Endometrial microvascular endothelial cells (primary cell): ENCODE measurements around a stretch of chr17.

DNA sequence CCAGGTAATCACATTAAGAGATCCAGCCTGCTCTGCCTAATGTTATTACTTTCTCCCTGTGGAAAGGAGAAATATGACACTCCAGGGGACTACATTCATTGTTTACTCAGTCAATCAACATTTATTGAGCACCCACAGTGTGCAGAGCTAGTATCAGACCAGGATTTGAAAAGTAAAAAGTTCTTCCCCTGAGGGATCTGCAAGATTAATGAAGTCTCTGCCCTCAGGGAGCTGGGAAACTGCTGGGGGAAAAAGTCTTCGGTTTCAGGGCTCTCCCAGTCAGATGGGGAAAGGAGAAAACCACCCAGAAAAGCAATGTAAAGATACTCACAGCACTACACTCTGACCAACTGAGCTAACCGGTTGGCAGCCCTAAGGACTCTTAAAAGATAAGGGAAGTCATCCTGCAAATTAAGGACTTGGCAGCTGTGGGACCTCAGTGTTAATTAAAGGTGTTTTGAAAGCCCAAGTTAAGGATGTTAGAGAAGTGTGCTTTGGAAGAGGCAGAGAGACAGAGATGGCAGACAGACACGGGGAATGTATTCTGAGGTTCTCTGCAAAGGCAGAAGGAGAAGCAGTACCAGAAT, 23.3 kb upstream of the ATP5MC1 start:
- RAMPAGE, long total RNA = no peak

DNA sequence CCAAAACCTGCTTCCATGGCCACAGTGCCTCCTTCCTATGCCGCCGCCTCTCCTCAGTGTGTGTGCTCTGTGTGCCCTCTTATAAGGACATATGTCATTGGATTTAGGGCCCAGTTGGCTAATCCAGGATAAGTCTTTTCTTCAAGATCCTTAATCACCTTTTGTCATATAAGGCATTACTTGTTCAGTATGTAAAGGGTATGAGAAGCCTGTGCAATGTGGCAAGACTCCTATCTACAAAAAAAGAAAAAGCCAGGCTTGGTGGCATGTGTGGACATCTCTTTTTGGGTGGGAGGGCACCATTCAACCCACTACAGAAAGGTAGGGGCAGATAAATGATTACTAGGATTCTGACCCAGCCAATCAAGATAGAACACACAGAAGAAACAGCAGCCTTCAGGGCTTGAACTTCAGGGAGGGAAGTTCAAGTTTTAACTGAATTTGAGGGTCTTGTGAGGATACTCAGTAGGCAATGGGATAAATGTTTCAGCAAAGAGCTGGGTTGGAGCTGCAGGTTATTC, 22.4 kb upstream of the ATP5MC1 start:
- RAMPAGE, long total RNA = no peak

- RAMPAGE, long total RNA = no peak
Measured at GRCh38 chr17:49015898-49016370, 18.7 kb downstream of the IGF2BP1 start.

GRCh38 chr17:49035470-49036349, 38.5 kb downstream of the IGF2BP1 start:
- RAMPAGE, long total RNA = no peak

DNA sequence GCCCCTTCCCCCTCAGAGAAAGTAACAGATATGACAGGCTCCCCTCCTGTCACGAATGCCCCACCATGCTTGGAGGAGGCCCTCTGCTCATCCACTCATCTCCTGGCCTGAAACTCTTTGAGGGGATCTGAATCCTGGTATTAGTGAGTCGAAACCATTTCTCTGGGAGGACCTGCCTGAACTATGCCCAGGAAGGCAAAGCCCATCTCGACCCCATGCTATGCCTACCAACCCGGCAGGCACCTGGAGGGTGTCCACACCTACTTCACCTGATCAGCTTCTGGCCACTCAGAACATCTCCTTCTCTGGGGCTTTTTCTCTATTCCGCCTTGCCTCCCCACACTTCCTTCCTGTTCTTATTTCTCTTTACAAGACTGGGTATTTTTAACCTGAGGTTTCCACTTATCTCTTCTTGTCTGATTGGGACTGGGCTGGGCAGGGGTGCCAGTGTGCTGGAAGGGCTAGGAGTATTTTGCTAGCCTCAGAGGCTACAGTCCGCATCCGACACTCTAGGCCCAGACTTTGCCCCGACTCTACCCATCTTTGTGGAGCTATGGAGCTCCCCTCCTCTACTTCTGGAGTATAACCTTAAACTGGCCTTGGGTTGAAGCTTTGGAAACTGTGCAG, 26.1 kb upstream of the ZNF652 start:
- RAMPAGE, long total RNA = no peak

DNA sequence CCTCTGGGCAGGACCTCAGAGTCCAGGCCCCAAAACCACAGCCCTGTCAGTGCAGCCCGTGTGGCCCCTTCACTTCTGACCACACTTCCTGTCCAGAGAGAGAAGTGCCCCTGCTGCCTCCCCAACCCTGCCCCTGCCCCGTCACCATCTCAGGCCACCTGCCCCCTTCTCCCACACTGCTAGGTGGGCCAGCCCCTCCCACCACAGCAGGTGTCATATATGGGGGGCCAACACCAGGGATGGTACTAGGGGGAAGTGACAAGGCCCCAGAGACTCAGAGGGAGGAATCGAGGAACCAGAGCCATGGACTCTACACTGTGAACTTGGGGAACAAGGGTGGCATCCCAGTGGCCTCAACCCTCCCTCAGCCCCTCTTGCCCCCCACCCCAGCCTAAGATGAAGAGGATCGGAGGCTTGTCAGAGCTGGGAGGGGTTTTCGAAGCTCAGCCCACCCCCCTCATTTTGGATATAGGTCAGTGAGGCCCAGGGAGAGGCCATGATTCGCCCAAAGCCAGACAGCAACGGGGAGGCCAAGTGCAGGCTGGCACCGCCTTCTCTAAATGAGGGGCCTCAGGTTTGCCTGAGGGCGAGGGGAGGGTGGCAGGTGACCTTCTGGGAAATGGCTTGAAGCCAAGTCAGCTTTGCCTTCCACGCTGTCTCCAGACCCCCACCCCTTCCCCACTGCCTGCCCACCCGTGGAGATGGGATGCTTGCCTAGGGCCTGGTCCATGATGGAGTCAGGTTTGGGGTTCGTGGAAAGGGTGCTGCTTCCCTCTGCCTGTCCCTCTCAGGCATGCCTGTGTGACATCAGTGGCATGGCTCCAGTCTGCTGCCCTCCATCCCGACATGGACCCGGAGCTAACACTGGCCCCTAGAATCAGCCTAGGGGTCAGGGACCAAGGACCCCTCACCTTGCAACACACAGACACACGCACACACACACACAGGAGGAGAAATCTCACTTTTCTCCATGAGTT, 18.3 kb downstream of the NGFR start:
- RAMPAGE, long total RNA = no peak

GRCh38 chr17:49616345-49617126, 40.9 kb downstream of the NXPH3 start:
- RAMPAGE, long total RNA = no peak

- RAMPAGE, long total RNA = no peak
Measured at GRCh38 chr17:49704060-49704308, 3.8 kb downstream of the SLC35B1 start.

GRCh38 chr17:49758685-49760025, 4.8 kb downstream of the FAM117A start:
- RAMPAGE, long total RNA = no peak

DNA sequence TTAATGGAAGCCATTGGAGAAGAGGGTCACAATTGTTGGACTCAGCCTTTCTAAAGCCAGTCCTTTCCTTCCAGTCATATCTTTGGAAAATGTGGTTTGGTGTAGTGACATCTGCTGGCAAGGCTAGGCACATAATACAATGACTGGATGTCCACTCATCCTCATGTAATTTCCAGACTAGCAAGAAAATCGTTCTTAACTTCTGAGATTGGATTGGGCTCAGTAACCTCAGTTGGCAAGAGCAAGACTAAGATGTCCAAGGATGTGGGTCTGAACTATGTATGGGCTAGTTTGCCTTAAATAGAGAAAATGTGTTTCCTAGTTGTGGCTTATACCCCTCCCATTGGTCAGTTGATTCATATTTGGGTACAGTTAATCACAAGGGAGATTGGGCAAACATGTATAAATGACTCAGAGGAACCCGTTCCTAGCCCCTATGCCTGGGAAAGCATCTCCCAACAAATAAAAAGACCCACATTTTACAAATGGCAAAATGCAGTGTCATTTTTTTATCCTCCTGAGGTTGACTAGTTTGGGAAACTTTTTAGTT, 8.6 kb upstream of the KAT7 start:
- RAMPAGE, long total RNA = no peak

DNA sequence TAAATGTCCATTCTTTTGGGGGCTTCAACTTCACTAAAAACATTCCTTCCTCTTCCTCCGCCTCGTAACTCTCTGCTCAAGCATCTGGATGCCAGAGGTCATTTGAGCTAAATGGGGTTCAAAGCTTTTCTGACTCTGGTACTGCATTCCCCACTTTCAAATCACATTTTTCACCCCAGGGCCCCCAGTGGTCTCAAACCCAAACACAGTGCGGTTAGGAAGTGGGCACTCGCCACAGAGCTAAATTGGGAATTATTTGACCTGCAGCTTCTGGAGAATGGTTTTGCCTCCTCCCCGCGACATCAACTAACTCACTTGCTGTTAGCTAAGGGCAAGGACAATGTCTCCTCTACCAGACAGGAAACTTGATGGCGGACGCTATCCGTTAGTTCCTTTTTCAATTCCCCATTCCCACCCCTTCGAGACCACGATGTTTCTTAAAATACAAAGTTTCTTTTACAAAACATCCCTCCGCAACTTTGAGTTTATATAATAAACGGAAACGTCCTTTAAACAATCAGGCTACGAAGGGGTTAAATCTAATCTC, 612 bp upstream of the KAT7 start:
- RAMPAGE, long total RNA = no peak

DNA sequence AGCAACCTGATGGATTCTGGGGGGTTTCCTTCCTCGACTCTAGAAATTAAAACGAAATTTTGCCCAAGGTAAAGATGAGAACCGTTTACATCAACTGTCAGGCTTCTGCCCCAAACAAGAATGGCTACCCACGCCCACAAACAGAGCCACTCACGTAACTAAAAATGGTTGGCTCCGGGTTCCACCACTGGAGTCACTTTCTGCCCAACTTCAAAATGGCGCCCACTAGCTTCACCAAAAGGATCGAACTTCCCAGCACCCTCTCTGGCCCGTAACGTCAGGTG, 196 bp upstream of the KAT7 start:
- RAMPAGE, long total RNA = no peak

GRCh38 chr17:49807119-49807387, 18.6 kb downstream of the KAT7 start:
- RAMPAGE, long total RNA = no peak

- RAMPAGE, long total RNA = no peak
Measured at GRCh38 chr17:49835354-49835686, 12.5 kb downstream of the TAC4 start.

DNA sequence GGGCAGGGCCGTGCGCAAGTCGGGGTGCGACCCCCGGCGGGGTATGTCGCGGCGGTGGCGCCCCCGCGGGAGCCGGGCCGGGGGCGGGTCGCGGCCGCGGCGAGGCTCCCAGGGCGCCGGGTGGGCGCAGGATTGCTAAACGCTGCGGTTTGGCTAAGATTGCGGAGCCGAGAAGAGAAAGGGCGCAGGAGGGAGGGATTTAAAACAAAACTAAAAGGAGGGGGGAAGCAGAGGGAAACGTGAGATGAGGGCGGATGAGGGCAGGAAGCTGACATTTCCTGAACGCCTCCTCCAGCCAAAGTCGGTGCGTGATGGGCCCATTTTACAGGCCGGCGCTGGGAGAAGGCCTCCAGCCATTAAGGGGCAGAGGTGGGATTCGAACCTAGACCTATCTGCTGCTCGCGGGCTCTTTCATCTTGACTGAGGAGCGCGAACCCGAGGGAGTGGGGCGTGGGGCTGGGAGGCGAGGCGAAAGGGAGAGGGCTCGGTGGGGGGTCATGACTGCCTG, 3.5 kb upstream of the TAC4 start:
- RAMPAGE, long total RNA = no peak

- RAMPAGE, long total RNA = no peak
Measured at GRCh38 chr17:49890842-49891269, 43.0 kb upstream of the TAC4 start.

DNA sequence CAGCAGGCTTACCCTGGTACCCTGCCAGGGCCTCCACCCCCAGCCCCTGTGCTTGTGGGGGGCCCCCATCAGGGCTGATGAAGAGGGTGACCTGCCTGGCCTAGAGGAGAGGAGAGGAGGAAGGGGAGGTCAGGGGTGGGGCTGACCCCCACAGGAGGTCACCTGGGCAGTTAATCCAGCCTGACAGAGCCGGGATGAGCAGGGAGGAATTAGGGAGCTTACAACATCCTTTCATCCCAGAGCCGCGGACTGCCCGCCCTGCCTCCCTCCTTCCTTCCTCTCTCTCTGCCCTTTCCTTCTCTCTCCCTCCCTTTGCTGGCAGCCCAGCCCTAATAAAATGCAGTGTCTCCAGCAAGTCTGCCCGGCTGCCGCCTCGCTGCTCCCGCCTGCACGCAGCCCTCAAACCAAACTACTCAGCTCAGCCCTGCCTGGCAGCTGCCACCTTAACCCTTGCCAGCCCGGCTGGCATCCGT, 7.2 kb downstream of the DLX3 start:
- RAMPAGE, long total RNA = no peak

GRCh38 chr17:50026763-50027580, 28.9 kb upstream of the ITGA3 start:
- RAMPAGE, long total RNA = no peak

GRCh38 chr17:50063849-50064329, 8.0 kb downstream of the ITGA3 start:
- RAMPAGE, long total RNA = no peak

GRCh38 chr17:50078784-50079437, 16.2 kb upstream of the PDK2 start:
- RAMPAGE, long total RNA = no peak